Breast (tissue), 4 donors: ENCODE measurements around the gene BTNL9.

GRCh38 chr5:181039780-181040837 lies at the start of gene BTNL9:
Gene BTNL9, plus strand, starts transcription at chr5:181040266.
- PRO-cap, 3 experiments, result peak in 2 of 3 experiments; most common plus-strand start chr5:181040266 (in 1); most common minus-strand start chr5:181040026 (in 1)
- RRBS, result no CpG with 5 or more reads among the region's 25 CpGs

DNA sequence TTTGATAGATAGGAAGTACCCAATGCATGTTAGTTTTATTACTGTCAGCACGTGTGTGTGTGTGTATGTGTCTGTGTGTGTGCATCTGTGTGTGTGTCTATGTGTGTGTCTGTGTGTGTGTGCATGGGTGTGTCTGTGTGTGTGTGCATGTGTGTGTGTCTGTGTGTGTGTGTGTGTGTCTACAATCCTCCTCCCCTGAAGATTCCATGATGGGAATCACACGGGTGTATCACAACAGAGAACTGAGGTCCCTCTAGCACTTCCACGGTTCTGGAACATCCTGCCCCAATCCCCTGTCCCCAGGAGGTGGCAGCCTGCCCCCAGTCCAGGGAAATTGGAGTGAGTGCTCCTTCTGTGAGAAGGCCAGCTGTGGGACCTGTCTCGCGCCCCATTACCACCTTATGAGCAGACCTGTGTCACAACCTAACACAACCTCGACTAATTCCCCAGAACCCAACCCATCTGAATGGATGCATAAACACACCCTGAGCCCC lies 3.1 kb downstream of the BTNL9 start:
- PRO-cap, 3 experiments, result no peak in any of the 3 experiments
- RRBS, result no CpG with 5 or more reads among the region's 6 CpGs

DNA sequence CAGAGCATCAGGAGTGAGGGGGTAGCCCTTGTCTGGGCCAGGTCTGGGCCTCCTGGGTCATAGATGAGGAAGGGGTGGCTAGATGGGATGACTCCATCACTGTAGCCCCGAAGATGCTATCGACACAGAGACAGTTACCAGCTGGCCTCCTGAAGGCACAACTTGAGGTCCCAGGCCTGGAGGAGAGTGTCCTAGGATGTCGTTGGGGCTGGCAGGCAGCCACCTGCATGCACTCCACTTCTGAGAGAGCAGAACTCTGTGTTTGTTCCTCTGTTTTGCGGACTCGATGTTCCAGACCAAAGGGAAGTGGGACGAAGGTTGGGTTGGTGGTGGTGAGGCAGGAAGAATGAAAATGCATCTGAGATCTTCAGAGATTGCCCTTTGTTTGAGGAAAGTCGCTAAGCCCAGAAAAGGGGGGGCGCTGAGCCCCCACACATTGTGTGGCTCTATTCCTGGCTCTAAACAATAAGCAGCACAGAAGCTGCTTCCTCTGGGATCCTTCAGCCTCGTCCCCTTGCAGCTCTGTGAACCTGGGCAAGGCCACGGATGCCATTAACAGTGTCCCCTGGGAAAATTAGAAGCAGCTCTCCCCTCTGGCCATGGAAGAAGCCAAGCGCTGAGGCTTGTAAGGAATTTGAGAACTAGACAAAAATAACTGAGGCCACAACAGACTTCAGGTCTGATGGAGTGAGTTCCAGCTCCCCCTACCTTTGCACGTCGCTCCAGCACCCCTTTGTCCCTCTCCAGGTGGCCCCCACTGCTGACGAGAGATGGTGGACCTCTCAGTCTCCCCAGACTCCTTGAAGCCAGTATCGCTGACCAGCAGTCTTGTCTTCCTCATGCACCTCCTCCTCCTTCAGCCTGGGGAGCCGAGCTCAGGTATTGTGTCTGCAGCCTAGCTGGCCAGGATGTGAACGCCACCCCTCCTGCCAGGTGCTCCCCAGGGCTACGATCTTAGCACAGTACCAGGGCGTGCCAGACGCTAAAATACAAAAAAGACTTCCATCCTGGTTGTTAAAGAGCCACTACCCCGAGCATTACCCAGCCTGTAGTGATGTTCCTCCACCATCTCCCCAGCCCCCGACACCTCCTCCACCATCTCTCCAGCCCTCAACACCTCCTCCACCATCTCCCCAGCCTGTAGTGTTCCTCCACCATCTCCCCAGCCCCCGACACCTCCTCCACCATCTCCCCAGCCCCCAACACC lies 5.1 kb downstream of the BTNL9 start:
- PRO-cap, 3 experiments, result no peak in any of the 3 experiments
- RRBS, result no CpG with 5 or more reads among the region's 23 CpGs

GRCh38 chr5:181205660-181206433 lies 851 bp upstream of the TRIM7 start:
- PRO-cap, 3 experiments, result no peak in any of the 3 experiments
- RRBS, result 21% methylated on average over 6 of the region's 34 CpGs